OCI-LY7 (cell line): Measurements from ENCODE around the gene LMOD3.

GRCh38 chr3:69087830-69088662 lies 3.3 kb downstream of the ARL6IP5 start:
- PRO-cap = no peak
- RAMPAGE, long total RNA = no peak

DNA sequence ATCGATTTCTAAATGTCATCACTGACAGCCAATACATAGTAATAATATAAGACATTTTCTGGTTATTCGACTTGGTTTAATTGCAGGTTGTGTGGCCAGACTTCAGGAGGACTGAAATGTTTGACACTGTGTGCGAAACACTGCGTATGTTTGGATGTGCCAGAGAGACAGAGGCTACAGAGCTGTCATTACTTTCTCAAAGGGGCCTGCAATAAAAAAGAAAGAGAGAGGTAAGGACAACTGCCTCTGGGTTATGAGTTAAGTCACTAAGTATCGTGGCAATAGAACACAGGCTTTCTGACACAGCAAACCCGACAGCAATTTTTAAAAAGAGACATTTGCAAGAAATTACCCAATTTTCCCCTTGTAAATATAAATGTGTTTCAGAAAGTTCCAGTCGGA lies 852 bp downstream of the LMOD3 start:
- PRO-cap = no peak
- RAMPAGE, long total RNA = no peak

DNA sequence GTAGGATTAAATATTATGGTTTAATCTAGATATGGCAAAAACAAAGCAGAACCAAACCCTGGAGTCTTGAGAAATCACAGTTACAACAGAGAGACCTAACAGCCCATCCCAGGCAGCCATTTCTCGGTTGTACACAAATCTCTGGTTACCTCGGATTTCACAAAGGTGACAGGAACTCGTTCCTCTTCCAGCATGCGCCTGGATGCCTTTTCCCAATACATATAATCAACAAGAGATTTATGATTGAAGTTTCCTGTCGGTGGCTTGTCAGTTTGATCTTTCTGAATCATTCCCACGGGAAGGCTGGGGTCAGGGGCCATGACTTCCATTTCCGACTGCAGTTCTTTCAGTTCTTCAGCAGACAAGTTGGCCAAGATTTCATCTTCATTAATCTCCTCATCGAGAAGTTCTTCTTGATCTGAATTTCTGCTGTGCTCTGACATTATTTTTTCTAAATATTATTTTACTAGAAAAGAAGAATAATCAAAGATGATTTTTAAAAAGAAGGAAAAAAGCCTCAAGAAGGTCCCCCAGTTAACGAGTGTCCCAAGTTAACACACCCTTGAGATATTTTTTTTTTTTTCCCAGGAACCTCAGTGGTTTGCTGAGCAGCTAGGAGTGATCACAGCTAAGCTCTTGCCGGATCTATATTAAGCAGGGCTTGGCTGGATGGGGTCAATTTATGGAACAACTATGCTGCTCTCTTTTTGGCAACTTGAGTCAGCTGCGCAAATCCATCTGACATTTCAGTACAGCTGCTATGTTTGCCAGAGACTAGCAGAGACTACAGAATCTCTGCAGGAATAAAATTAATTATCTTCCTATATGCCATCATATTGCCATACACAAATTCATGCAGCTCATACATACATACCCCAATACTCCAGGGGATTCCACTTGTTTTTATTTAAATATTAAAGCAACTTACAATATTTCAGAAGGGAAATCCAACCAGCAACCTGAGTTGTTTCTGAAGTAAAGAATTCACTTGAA lies at the start of gene LMOD3:
TSS of gene LMOD3 (minus strand) at position 652 of the 993 bp plus-strand sequence.
- PRO-cap = no peak
- RAMPAGE, long total RNA = no peak

GRCh38 chr3:69246604-69246899 lies 124.2 kb upstream of the LMOD3 start:
- PRO-cap = no peak
- RAMPAGE, long total RNA = no peak

DNA sequence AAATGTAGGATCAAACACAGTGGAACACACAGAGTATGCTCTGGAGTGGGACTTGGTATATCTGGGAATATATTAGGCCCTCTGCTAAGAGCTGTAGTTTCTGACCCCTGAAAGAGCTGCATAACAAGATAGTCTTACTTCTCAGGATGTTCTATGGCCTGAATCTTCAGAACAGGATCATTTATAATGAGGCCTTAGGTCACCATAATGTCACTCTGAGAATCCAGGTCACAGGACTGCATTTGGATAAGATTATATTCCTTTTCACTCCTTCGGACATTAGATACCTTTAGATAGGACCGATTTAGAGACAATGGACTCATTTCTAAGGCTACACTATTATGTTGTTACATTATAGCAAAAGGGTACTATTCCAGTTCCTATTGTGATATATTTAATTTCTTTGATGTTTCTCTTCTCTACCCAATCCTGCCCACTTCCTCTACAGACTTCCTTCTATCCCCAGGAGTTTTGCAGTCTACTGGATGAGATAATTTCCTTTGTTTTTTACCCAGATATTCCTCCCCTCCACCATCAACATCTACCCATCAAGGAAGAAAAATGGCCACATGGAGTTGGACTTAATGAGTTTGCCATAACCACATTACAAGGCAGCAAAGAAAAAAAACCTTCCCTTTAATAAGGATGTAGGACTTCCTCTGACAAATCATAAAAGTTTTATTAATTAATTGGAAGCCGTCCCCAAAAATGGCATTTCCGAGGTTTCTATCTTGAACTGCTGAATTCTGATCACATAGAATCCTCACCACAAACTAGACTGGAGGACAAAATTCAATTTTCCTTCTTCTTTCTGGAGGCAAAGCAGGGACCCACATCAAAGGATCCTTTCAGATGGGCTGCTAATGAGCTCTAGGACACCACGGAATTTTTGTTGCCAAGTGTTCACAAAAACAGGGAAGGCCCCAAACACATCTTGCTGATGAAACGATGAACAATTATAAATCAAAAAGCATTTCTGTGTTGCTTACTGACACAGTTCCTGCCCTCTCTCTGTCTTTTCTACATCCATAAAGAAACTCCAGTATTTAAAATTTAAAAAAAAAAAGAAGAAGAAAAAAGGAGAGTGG lies 33.5 kb downstream of the FRMD4B start:
- PRO-cap = no peak
- RAMPAGE, long total RNA = no peak

GRCh38 chr3:69370730-69371292 lies 15.1 kb downstream of the FRMD4B start:
- PRO-cap = no peak
- RAMPAGE, long total RNA = no peak

DNA sequence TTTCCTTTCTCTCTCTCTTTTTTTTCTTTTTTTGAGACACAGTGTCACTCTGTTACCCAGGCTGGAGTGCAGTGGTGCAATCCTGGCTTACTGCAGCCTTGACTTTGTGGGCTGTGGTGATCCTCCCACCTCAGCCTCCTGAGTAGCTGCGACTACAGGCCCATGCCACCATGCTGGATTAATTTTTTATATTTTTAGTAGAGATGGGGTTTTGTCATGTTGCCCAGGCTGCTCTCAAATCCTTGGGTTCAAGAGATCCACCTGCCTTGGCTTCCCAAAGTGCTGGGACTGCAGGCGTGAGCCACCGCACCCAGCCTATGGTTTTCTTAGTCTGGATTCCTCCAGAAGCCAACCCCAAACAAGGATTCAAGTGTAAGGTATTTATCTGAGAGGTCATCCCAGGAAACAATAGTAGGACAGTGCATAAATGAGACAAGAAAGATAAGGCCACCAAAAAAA lies 142.5 kb upstream of the FRMD4B start:
- PRO-cap = no peak
- RAMPAGE, long total RNA = no peak

GRCh38 chr3:69784957-69785405 lies 45.7 kb downstream of the MITF start:
- PRO-cap = no peak
- RAMPAGE, long total RNA = no peak

DNA sequence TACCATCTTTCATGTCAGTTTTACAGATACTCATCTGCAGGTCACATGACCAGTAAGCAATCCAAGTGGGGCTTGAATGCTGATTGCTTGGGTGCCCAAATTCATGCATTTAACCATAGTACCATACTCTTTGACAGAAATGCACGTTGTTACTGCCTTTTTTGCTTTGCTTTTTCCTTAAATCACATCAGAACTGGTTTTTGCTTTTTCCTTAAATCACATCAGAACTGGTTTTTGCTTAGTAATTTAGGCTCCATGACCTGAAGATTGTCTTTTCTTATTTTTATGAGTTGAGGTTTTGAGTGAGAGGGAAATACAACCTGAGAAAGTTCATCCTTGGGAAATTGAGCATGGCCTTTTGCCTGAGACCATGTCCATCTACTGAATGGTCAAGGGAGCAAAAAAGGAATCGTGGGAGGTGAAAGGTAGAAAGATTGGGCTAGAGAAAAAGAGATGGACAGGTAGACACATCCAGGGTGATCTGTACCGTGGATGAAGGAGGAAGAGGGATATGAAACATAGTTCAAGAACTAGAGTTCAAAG lies 46.2 kb downstream of the MITF start:
- PRO-cap = no peak
- RAMPAGE, long total RNA = no peak

- PRO-cap = no peak
- RAMPAGE, long total RNA = no peak
These were observed 625.2 kb downstream of the FOXP1 start for GRCh38 chr3:70957930-70959088.

GRCh38 chr3:70984161-70984980 lies 599.2 kb downstream of the FOXP1 start:
- PRO-cap = no peak
- RAMPAGE, long total RNA = no peak

GRCh38 chr3:71031712-71032722 lies 551.5 kb downstream of the FOXP1 start:
- PRO-cap = no peak
- RAMPAGE, long total RNA = no peak

GRCh38 chr3:71133110-71133703 lies 450.3 kb downstream of the FOXP1 start:
- PRO-cap = no peak
- RAMPAGE, long total RNA = no peak

DNA sequence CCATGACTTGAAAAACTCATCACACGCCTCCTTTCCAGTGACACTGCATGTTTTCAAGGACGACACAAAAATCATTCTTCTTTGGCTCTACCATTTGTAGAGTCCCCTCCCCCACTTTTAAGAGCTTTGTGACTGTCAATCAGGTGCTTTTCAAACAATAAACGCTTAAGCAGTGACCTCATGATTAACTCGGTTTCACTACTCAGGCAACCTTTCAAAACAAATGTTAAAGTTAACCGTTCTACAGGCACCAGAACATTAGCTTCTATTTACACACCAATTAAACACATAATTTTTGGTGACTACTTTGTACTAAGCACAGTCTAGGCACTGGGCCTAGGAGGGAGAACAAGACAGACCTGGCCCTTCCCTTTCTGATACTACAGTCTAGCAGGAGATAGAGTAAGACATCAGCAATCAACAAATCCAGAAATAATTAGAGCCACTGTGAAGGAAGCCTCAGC lies 442.2 kb downstream of the FOXP1 start:
- PRO-cap = no peak
- RAMPAGE, long total RNA = no peak

- PRO-cap = no peak
- RAMPAGE, long total RNA = no peak
These were observed 356.1 kb downstream of the FOXP1 start for GRCh38 chr3:71227312-71227854.

GRCh38 chr3:71245852-71246580 lies 337.5 kb downstream of the FOXP1 start:
- PRO-cap = no peak
- RAMPAGE, long total RNA = no peak

DNA sequence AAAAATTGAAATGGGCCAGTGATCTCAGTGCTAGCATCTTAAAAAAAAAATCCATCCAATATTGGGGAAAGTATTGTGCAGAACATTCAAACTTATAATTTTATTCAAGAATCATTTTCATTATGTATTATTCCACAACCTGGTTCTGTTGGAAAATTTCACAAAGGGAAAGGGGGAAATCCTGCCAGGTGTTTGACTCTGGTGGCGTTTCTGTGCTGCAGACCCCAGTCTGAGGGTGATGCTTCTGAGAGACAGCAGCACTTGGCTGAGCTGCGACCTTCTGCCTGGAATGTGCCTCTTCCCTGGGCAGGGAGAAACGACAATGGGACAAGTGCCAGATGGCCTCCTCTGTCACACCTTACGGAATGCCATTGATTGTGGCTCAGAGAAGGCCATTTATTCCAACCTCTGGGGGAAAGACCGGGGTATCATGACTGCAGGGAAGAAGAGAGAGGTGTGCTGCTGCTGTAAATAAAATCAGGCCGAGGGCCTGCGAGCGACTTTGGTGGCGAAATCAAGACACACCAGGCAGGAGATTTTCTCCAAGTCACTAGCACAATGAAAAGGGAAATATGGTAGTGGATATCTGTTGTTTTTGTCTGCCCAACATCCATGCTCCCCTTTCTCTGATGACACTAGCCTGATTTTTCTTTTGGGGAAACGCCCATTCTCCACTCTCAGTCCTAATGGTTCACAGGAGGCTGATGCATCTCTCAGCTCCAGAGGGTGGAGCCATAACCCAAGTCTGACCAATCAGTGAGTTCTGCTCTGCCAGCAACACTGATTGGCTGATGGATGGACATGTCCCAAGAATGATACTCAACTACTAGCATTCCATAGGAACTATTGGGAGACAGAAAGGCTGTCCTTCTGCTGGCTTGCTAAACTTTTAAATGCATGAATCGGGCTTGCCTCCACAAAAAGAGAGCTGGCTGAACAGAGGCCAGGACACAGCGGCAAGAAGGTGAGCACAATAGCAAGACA lies 336.2 kb downstream of the FOXP1 start:
- PRO-cap = no peak
- RAMPAGE, long total RNA = no peak

GRCh38 chr3:71389683-71390607 lies 193.6 kb downstream of the FOXP1 start:
- PRO-cap = bidirectional peak, plus-strand start at chr3:71390048, minus-strand start at chr3:71389992
- RAMPAGE, long total RNA = no peak

GRCh38 chr3:71454120-71454797 lies 129.3 kb downstream of the FOXP1 start:
- PRO-cap = bidirectional peak, plus-strand start at chr3:71454647, minus-strand start at chr3:71454384
- RAMPAGE, long total RNA = no peak

GRCh38 chr3:71488369-71488849 lies 95.1 kb downstream of the FOXP1 start:
- PRO-cap = no peak
- RAMPAGE, long total RNA = no peak